ENCODE measurements around a stretch of chr22.

- PRO-cap = no peak
Measured at GRCh38 chr22:35410922-35411536, 11.1 kb downstream of the MCM5 start.

DNA sequence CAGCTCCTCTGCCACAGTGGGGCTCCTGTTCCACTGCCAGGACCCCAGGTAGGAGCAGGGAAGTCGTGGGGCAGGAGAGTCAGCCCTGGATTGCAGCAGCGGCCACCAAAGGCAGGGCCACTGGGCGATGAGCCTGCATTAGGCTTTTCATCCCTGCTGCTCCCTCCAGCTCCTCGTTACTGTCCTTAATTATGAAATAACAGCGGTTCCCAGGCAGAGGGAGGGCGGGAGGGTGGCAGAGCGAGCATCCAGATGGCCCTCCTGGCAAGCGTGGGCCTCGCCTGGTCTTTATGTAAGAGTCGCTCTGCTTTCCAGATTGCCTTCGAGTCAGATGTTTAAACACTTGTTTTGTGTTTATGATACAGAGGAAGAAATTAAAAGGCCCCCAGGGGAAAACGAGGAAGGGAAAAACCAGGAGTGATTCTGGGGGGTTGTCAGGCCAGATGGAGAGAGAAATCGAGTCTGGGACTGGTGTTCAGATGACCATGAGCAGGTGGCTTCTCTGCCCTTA, 15.3 kb upstream of the RASD2 start:
- PRO-cap = no peak

DNA sequence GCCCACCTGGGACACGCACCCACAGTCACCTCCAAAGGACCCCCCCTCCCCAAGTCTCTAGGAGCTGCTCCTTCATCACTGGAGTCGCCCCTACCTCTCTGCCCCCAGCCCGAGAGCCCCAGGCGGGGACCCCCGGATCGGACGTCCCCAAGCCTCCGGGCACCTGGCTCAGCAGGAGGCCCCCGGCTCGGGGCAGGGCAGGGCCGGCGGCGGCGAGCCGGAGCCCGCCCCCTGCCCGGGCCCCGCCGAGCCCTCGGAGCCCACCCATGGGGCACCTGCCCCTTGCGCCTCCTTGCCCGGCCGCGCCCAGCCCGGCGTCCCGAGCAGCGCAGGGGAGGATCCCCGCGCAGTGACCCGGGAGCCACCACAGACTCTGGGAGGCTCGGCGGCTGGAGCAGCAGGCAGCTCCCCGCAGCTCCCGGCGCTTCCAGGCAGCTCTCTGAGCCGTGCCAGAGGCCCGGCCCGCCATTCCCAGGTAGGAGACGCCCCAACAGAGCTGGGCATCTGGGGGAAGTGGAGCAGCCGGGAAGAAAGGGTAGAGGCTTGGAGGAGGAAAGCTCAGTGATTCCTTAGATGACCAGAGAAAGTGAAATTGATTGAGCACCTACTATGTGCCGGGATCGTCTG, 508 bp downstream of the RASD2 start:
- PRO-cap = unidirectional peak, minus-strand start at position 441 of the sequence

- PRO-cap = no peak
Measured at GRCh38 chr22:35567909-35568333, 27.3 kb downstream of the RASD2 start.

DNA sequence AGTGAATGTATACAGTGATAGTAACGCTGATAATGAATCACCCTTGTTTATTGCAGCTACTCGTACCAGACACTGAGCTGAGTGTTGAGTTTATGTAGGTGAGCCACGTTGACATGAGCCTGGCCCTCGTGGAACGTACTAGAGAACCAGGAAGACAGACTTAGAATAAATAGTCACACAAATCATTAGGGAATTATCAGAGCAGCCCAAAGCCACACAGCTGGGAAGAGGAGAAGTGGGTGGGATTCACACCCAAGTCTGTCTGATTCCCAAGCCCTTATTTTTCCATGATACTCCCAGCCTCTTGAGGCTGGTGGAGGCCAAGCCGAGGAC, 34.8 kb downstream of the MB start:
- PRO-cap = no peak

- PRO-cap = no peak
Measured at GRCh38 chr22:35586779-35587178, 30.4 kb downstream of the MB start.

DNA sequence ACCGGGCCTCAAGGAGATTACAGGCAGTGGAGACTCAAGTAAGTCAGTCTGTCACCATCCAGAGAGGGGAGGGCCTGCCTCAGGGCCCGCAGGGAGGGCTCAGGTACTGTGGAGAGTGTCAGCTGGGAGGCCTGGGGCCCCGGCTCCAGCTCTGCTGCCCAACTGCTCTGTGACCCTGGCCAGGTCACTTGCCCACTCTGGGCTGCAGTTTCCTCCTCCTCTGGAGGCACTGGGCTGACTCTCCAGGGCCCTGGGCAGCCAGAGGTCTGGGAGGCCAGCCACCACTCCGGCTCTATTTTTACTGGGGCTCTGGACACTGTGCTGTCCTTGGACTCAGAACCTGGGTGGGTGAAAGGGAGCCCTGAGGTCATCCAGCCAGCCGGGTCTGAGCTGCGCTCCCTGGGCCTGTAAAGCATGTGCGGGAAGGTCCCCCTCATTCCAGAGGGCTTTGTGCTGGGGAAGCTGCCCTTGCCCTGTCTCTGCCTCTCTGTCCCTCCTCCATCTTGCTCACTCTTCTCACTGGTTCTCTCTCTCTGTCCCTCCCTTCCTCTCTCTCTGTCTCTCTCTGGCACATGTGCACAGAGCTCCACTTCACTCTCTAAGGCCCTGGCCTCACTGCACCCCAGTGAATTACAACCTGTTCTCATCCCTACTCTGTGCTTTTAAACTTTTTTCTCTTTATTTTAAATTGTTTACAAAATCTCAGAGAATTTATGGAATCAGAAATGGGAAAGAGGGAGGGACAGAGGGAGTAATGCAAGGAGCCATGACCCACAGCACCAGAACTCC, 24.7 kb downstream of the MB start:
- PRO-cap = no peak

DNA sequence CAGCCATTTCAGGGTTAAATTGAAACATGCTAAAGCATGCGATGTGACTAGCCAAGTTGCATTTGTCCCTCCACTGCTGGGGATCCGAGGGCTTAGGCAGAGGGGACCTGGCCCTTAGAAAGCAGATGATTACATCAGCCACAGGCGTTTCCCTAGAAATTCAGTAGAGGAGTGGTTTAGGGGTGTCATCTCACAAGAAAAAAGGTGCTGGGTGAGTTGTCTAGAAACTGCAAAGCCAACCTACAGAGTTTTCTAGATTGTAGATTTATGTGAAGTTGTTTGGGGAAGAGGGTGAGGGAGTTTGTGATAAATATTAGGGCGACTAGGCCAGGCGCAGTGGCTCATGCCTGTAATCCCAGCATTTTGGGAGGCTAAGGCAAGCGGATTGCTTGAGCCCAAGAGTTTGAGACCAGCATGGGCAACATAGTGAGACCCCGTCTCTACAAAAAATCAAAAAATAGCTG, 615 bp downstream of the APOL6 start:
- PRO-cap = no peak

GRCh38 chr22:35882786-35883374, 145.7 kb downstream of the RBFOX2 start:
- PRO-cap = no peak

DNA sequence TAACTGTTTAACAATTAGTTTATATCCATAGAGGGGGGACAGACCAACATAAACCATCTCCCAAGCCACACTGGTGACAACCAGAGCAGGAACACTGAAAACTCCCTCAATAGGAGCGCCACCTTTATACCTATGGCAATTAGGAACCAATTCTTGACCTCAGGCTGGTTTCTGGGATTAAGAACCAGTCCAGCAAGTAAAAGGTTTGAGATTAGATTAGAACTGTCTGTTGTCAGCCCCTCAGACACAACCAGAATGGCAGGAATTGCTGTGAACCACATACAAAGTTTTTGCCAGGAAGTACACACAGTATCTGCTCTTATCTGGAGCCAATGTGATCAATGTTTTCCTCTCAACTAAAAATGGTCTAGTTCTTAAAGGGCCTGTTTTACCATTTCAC, 55.3 kb downstream of the RBFOX2 start:
- PRO-cap = no peak

DNA sequence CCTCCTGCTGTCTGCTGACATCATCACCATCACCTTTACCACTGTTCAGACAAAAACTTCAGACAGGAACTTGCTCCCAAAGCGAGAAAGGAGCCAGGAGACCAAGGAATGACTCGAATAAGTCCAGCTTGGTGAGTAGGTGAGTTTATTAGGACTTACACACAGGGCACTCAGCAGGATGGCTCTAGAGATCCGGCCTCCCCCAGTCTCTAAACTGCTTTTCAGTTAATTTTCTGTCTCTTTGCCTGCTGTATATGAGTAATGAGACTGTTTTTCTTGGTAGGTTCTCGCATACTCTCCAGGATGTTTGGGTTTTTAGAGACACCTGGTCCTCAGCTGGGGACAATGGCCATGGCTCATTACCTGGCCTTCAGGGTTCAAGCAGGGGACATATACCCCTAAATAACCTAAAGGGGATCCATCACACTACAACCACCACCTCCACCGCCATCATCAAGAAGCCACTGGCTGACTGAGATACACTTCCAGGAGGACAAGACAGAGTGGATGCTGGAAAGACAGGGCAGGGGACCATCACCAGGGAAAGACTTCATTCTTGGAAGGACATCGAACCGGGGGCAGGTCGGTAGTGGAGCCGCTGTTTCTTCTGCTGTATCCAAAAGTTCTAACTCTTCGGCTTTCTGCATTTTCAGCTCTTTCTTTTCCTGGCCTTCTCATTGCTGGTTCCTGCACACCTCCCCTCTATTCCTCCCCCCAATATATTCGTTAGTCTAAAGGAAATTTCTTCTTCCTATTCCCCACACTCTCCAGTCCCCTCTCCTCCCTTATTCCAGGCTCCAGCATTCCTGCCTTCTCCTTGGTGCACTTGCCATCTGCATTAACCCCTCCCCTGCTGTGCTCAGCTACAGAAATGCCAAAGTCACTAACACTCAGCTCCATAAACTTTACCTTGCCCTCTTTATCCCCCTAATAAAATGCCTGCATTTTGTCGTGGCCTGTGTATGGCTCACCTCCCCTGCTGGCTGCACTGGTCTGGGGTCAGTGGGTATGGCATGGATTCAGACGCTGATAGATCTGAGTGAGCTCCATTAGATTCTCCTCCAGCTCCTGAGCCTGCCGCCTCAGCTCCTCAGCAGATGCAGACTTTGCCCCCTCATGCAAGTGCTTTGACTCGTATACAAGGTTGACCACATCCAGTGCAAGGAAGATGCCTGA, 20.0 kb downstream of the APOL3 start:
- PRO-cap = no peak

- PRO-cap = no peak
Measured at GRCh38 chr22:36163357-36163825, 2.8 kb upstream of the APOL3 start.

DNA sequence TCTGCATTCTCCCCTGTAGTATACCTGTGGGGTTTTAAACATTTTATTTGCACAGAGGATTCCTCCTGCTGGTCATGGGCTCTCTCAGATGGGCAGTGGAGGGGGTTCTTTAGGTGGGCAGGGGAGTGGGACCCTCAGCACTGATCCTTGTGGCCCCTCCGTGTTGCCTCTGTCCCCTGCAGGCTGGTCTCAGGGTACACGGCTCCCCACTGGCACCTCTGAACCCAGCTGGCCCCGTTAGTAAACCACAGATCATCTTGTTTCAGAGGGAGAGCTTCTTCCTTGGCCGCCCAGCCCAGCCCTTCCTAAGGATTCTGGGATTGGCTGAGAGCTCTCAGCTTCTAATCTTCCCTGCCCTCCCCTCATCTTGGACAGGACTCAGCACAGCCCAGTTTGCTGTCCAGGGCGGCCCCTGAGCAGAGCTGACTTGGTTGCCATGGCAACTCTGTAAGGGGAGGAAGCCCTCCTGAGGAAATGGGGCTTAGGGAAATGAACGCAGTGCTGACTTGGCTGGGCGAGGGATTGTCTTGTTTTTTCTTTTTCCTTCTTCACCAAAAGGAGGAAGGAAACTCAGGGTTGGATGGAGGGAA, 4.7 kb downstream of the APOL4 start:
- PRO-cap = no peak

DNA sequence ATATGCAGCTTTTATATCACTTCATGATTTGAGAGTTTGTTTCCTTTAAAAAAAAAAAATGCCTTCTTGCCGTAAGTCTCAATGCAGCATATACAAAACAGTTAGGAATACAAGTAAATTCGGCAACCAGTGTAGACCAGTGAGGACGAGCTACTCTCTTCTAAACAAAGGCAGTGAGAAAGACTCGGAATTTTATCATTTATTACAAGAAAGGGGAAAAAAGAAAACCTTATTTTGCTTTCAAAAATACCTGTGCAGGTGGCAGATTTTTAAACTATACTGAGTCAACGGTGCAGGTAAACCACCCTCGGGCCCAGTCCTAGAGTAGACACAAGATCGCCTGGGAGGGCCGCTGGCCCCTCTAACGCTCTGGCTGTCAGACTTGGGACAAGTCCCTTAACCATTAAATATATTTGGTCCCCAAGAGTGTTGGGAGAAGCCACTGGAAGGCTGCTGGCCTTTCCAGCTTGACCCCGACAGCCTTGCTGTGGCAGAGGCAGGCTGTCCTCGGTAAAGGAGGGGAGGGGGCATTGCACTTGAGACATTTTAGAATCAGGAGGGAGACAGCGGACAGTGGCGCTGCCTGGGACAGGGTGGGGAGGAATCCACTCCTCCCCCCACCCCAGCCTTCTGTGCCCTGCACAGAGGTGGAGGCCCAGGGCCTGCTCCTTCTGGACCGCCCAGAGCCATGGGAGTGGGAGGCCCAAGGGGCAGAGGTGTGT, 28.7 kb downstream of the APOL1 start:
- PRO-cap = no peak

GRCh38 chr22:36287867-36288238, 34.9 kb downstream of the APOL1 start:
- PRO-cap = no peak

GRCh38 chr22:36289372-36289818, 36.5 kb downstream of the APOL1 start:
- PRO-cap = no peak

DNA sequence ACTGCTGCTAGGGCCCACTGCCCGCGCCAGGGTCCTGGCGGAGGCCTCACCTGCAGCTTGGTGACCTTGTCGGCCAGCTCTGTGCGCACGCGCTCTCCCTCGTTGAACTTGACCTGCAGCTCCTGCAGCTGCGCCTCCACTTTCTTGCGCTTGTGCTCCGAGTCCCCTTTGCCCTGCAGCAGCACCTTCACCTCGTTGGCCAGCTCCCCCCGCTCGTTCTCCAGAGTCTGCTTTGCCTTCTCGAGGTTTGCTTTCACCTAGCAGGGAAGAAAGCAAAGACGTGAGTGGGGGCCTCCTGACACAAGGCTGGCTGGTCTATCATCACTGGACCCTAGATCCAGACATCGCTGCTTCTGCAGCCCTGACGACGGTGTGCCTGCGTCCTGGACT, 41.1 kb downstream of the APOL1 start:
- PRO-cap = no peak

DNA sequence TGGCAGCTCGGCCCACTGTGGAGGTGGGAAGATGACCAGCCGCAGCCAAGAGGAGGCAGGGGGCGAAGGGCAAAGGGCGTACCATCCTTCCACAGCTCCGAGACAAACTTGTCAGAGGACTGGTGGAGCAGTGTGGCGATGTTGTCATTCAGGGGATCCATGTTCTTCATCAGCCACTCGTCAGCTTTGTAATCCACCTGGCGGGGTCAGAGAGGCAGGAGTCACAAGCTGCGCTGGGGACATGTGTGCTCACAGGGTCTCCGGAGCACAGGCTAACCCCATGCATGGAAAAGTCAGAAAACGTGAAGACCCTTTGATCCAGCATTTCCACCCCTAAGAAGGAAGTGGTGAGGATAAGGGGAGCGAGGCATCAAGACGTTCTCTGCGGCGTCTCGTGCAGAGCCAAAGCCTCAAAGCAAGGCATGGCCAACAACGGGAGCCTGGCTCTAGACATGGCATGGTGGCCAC, 56.3 kb downstream of the APOL1 start:
- PRO-cap = no peak

GRCh38 chr22:36323749-36324468, 63.9 kb downstream of the MYH9 start:
- PRO-cap = unidirectional peak, plus-strand start at chr22:36323987

DNA sequence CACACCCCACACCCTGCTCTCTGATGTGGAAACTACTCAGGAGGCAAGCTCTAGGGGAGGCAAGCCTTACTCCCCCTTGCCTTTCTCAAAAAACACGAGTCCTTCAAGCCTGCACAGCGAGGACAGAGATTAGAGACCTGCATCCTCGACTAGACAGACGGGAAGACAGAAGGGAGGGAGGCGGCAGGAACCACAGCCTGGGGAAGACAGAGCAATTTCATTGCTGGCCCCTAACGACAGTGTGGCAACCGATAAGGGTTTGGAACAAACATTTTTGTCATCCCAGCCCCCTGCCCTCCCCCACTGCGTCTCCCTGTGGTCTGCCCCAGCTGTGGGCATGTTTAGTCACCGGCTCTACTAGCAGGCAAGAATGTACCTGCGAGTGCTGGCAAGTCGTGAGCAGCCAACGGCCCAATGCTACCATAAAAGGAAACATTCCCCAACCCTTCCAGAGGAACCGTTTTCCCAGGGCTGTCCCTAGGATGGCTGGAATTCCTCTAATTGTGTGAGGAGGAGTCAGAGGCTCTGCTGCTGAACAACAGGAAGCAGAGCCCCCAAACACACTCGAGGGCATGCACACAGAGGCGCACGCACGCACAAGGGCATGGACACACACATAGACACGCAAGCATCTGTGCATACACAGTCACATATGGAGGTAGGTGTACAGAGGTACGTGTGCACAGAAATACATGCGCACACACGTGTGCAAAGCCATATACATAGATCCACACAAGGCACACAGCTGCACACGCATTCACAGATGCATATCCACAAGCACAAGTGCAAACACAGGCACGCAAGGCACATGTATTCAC, 58.4 kb downstream of the MYH9 start:
- PRO-cap = bidirectional peak, plus-strand start at position 519 of the sequence, minus-strand start at position 356 of the sequence

Data from pulmonary artery (tissue), 1 donor.